Neuron (in vitro differentiated cells): Measurements from ENCODE around the gene ADAMTS7.

- PRO-cap, result bidirectional peak, plus-strand start at chr15:78811150, minus-strand start at chr15:78810968; bidirectional peak, plus-strand start at chr15:78811572, minus-strand start at chr15:78811355; bidirectional peak, plus-strand start at chr15:78811599, minus-strand start at chr15:78811640
These were observed at the start of gene ADAMTS7 for GRCh38 chr15:78811093-78811843. Gene ADAMTS7, minus strand, starts transcription at chr15:78811464.

DNA sequence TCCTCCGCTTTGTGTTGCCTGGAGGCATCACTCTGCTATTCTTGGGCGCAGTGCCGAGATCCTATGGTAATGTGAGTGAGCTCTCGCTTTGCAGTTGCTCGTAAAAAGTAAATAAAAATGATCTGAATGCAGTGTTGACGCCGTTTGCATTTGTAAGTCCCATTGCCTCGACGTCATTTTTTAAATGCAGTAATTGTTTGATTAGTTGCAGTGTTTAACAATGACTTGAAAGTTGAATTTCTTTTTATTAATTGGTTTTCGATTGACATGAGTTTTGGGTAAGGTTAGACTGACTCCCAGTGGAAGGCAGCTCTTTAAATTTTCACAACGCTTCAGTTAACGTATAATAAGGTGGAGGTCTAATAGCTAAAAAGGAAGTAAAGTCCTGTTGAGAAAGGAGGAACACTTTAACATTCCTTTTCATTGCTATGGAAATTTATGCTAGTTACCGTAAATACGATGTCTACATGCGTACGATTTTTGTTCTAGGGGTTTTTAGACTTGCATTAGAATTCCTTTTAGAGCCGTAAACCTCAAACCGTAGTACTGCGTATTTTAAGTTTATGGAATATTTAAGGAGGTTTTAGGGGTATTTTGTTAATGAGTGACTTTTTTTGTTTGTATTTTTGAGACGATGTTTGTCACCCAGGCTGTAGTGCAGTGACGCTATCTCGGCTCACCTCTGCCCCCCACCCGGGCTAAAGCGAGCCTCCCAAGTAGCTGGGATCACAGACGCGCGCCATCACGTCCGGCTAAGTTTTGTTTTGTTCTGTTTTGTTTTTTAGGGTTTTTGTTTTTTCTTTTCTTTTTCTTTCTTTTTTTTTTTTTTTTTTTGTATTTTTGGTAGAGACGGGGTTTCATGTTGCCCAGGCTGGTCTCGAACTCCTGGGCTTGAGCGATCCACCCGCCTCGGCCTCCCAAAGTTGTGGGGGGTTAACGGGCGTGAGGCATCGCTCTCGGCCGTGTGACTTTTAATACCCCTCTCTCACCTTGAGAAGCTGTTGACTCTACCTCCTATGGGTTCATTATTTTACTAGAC is 1.4 kb downstream of the MORF4L1 start:
- PRO-cap, result bidirectional peak, plus-strand start at position 30 of the sequence, minus-strand start outside the sequence

GRCh38 chr15:78876402-78876776 is 3.7 kb downstream of the MORF4L1 start:
- PRO-cap, result no peak

- PRO-cap, result no peak
These were observed 10.2 kb downstream of the MORF4L1 start for GRCh38 chr15:78882908-78883346.

DNA sequence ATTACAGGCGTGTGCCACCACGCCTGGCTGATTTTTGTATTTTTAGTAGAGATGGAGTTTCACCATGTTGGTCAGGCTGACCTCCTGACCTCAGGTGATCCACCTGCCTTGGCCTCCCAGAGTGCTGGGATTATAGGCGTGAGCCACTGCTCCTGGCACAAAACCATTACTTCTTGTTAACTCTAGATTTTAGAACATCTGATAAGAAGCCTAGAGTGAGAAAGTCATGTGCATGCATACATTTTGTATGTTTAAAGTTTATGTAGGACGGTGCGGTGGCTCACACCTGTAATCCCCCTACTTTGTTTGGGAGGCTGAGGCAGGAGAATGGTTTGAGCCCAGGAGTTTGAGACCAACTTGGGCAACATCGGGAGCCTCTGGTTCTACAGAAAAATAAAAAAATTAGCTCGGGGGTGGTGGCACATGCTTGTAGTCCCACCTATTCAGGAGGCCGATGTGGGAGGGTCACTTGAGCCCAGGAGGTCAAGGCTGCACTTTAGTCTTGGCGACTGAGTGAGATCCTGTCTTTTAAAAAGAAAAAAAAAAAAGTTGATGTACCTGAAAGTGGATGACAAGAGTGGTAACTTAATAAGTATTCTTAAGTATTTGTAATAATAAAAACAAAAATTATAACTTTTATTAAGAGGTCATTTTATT is 15.4 kb downstream of the MORF4L1 start:
- PRO-cap, result no peak

GRCh38 chr15:78900391-78901033 is 27.8 kb downstream of the MORF4L1 start:
- PRO-cap, result no peak

- PRO-cap, result no peak
These were observed 34.9 kb downstream of the CTSH start for GRCh38 chr15:78909855-78910426.

DNA sequence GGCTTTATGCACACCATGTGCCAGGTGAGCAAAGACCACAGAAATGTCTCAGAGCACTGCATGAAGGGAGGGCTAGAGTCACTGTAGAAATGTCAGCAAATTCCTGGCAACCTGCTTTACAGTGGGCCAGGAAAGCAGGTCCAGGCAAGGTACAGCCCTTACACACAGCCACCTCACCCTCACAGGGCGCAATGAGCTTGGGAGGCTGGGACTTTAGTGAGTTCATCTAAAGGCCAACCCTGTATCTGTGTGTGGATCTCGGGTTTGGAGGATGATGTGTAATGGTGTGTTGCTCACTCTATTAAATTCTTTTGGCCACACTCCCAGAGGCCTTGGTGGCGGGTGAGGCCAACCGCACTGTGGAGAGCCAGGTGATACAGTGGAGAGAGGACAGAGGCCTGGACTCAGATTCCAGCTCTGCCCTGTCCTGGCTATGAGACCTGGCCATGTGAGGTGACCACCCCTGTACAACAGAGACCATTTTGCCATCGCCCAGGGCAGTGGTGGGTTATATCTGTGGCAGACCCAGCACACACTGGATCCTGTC is 13.9 kb downstream of the CTSH start:
- PRO-cap, result no peak

DNA sequence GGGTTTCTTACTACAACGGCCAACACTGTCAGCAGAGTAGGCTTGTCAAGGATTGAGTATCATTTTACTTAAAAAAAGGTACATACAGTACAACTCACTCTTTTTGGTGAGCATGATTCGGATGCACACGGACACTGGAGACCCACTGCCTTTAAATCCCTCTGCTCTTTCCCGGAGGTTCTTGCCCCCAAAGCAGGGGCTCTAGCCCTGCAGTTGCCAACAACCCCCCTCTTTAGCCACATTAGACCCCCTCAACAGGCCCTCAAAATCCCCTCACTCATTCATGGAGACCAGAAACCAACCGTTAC is 20.2 kb upstream of the CTSH start:
- PRO-cap, result no peak

DNA sequence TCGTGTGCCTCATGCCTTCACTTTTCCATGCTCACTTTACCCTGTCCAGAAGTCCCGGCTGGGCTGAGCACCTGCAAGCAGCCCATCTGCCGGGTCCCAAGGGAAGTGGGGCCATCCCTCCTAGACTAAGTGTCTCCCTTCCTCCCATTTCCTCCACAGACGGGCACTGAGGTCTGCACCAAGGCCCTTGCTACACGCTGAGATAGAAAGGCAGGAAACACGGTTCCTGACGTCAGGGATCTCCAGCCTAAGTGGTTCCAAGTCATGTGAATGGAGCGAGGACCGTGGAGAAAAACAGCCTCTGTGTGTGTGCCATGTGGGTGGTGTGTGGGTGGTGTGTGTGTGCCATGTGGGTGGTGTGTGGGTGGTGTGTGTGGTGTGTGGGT is 47.8 kb upstream of the CTSH start:
- PRO-cap, result no peak

DNA sequence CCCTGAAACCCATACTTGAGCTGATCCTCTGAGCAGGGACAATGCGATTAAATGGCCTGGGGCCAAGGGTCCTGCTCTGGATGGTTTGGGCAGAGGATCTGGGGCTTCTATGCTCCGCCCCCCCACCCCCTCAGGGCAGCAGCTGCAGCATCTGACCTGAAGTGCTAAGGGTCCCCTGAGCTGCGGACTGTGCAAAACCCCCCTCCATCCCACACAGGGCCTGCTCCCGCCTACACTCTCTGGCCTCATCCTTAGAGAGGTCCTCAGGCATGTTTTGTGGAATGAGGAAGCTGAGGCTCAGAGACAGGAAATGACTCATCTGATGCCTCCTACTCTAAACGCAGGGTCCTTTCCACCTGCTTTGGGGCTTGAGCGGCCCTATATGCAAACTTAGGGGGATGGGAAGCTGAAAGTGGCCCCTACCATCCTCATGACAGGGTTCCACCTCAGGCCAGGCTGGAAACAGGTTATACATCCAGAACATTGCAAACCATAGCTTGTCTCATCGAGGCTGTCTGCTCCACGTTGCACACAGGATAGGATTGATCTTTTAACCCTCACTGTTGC is 59.5 kb upstream of the CTSH start:
- PRO-cap, result no peak

- PRO-cap, result no peak
These were observed 11.7 kb downstream of the RASGRF1 start for GRCh38 chr15:79078695-79079558.

- PRO-cap, result no peak
These were observed 62.8 kb upstream of the ANKRD34C start for GRCh38 chr15:79219667-79220132.

- PRO-cap, result no peak
These were observed 11.3 kb downstream of the TMED3 start for GRCh38 chr15:79322040-79322861.

DNA sequence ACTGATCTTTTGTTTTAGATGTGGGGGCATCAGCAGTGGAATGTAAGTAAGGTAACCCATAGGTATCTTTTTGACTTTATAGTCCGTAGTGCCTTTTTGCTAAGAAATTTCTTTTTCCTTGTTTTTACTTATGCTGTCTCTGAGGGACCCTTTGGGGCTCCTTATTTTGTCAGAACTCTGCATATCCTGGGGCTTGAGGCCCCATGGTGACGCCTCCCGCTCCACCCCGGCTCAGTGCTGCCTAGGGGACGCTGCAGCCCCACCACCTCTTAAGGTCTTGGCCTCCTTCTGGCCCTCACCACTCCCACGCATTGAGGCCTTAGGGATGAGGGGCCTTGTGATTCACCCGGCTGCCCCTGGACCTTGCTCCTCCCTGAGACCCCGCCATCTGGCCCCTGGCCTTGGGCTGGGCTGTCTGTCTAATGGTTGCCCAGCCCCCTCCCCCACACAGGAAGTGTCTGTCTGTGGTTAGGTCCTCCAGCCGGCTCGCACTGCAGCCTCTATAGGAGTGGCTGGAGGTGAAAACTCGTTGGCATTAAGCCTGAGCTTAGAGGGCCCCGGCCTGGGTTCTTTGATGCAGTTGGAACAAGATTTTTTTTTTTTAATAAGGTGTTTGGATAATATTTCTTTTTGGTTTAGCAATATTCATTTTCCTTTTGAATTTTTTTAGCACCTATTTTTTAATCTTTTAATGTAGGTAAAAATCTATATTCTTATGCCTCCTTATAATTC is 21.4 kb upstream of the MTHFS start:
- PRO-cap, result no peak

GRCh38 chr15:79952333-79952880 is 18.6 kb downstream of the BCL2A1 start:
- PRO-cap, result no peak

GRCh38 chr15:79978712-79979481 is 7.9 kb upstream of the BCL2A1 start:
- PRO-cap, result no peak

DNA sequence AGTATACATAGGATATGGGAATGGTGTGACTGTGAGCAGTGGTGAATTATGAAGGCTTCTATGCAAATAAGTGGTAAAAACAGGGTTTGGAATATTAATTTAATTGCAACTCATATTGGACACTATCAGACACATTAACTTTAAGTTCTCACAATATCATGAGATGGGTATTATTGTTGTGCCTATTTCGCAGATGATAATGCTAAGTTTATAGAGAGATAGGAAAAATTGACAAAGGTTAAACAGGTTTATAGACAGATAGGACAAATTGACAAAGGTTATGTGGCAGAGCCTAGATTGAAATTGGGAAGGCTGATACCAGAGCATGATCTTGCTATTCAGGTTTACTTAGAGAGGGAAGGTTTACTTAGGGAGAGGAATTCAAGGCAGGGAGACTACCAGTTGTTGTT is 22.7 kb downstream of the ZFAND6 start:
- PRO-cap, result no peak

GRCh38 chr15:80109705-80110430 is 42.9 kb upstream of the FAH start:
- PRO-cap, result no peak

GRCh38 chr15:80129421-80129779 is 23.4 kb upstream of the FAH start:
- PRO-cap, result no peak